MCF 10A (cell line): ENCODE measurements around the genes ZCCHC4, ANAPC4 and RBPJ.

DNA sequence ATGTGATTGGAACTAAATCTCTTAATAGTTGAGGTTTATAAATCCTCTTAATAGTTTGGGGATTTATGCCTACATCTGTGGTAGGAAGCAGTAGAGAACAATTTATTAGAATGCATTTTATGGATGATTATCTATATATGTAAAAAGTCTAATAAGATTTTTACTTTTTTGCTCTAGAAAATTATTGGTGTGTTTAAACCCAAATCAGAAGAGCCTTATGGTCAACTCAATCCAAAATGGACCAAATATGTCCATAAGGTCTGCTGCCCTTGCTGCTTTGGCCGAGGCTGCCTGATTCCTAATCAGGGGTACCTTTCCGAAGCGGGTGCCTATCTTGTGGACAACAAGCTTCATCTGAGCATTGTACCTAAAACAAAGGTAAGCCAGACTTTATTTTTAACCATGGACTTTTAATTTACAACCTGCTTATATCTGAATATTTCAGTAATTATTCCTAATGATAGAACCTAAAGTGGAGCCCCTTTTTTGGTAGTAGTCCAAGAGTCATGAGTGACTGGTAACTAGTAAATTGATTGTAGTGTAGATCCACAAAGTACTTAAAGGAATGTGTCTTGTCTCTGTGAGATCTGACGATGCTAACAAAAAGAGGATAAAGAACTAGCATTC lies 21.2 kb downstream of the PI4K2B start:
- PRO-cap, result no peak
- RRBS, result no CpG with 5 or more reads among the region's 4 CpGs

- PRO-cap, result bidirectional peak, plus-strand start at chr4:25312774, minus-strand start at chr4:25312602; bidirectional peak, plus-strand start at chr4:25313577, minus-strand start at chr4:25313329
- RRBS, result 2% methylated on average over 4 of the region's 47 CpGs
These were observed at the start of gene ZCCHC4 for GRCh38 chr4:25312257-25313415. Gene ZCCHC4 (plus strand): TSS chr4:25312774.

DNA sequence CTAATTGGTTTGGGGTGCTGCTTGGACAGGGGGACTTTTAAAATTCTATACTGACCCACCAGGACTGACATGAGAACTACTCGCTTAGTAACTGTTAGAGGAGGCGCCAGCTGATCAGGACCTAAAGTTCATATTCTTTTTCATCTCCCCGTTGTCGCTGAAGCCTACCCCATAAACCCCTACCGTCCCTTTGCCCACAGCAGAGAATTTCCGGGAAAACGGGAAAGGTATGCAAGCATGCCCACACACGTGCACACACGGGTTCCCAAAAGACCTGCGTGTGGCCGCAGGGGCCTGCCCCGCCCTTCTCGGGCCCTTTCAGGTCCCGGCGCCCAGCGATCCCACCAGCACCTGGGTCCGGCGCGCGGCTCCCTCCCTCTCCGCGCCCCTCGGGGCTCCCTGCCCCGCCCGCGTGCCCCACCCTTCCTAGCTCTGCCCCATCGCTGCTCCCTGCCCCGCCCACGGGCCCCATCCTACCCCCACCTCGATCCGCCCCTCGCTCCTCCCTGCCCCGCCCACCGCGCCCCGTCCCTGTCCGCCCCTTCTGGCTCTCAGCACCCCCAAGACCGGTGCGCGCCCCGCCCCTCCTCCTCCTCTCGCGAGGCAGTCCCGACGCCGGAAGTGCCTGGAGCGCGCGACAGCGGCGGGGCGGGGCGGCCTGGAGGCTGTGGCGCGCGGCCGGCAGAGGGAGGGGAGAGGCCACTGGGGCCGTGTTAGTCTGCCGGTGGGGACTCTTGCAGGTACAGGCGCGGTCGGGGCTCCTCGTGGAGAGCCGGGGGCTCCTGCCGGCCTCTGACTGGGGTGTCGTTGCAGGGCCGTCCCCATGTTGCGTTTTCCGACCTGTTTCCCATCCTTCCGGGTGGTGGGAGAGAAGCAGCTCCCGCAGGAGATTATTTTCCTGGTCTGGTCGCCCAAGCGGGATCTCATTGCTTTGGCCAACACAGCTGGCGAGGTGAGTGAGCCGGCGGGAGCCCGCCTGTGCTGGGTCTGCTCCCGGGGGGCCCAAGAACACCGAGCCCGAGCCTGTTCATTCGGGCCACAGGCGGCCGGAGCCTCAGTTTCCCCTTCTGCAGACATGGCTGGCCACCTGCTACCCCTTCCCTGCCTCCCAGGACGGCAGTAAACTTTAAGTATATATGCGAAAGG lies at the start of gene ANAPC4:
TSS of gene ANAPC4 (plus strand) at position 659 of the 1,146 bp plus-strand sequence.
- PRO-cap, result bidirectional peak, plus-strand start at position 316 of the sequence, minus-strand start at position 192 of the sequence; bidirectional peak, plus-strand start at position 716 of the sequence, minus-strand start at position 398 of the sequence; bidirectional peak, plus-strand start at position 955 of the sequence, minus-strand start at position 862 of the sequence
- RRBS, result 4% methylated on average over 45 of the region's 85 CpGs

- PRO-cap, result no peak
- RRBS, result no CpG with 5 or more reads among the region's 4 CpGs
These were observed 67.2 kb downstream of the ANAPC4 start for GRCh38 chr4:25444326-25444525.

- PRO-cap, result no peak
- RRBS, result no CpG with 5 or more reads among the region's 13 CpGs
These were observed 48.3 kb downstream of the SEL1L3 start for GRCh38 chr4:25814227-25815050.

DNA sequence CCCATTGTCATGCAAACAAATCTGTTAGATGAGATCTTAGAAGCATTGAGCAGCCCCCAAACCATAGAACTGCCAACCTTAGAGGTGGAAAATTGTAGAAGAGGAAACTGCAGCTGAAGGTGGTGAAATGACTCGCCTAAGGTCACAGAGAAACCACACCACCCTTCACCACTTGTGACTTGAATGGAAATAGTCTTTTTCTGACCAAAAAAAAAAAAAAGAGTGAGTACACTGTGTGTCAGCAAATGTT lies 162.1 kb downstream of the SMIM20 start:
- PRO-cap, result no peak
- RRBS, result no CpG with 5 or more reads among the region's 1 CpG

- PRO-cap, result no peak
- RRBS, result no CpG with 5 or more reads among the region's 10 CpGs
These were observed 178.9 kb upstream of the RBPJ start for GRCh38 chr4:26141596-26142625.

GRCh38 chr4:26174943-26175666 lies 145.7 kb upstream of the RBPJ start:
- PRO-cap, result no peak
- RRBS, result no CpG with 5 or more reads among the region's 11 CpGs

DNA sequence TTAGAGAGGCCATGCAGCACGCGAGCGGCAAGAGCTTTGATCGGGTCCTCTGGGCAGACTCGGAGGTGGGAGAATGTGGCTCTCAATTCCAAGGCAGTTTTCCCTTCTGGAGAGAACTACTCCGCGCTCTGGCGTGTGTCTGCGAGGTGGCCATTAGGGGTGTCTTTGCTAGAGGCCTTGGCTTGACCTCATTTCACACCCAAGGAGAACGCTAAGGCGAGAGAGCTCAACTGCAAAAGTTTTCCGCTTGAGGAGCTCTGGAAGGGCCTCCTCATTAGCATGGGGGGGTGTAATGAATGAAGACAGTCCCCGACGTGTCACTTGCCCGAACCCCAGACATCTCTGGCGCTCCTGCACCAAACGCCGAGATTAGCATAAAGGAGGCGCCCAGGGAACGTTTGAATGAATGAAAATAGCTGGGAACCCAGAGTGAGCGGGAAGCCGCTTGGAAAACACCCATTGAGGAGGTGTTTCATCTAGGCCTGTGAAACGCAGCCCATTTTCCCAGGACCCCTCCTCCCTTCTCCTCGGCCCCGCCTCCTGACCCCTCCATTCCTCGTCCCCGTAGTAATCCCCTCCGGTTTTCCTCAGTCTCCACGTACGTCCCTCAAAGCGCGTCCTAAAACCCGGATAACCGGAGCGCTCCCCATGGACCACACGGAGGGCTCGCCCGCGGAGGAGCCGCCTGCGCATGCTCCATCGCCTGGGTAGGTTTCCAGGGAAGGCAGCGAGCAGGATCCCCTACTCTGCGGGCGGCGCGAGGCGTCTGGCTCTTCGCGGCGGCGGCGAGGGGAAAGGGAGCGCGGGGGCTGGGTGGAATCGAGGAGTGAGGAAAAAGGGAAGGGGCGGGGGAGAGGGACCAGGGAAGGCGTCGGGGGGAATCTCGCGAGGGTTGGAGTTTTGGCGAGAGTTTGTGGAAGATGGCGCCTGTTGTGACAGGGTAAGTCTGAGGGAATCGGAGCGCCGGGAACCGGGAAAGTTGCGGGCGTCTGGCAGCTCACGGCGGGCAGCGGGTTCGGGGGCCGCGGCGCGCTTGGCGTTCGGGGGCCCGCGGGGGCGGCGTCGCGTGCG lies at the start of gene RBPJ:
TSS of gene RBPJ (plus strand) at position 906 of the 1,071 bp plus-strand sequence.
- PRO-cap, result bidirectional peak, plus-strand start at position 699 of the sequence, minus-strand start at position 768 of the sequence
- RRBS, result no CpG with 5 or more reads among the region's 86 CpGs

GRCh38 chr4:26341567-26342180 lies 20.9 kb downstream of the RBPJ start:
- PRO-cap, result no peak
- RRBS, result no CpG with 5 or more reads among the region's 6 CpGs

- PRO-cap, result bidirectional peak, plus-strand start at chr4:26584624, minus-strand start at chr4:26584528
- RRBS, result no CpG with 5 or more reads among the region's 18 CpGs
These were observed 470 bp downstream of the TBC1D19 start for GRCh38 chr4:26584210-26584898.

GRCh38 chr4:26694736-26695657 lies 111.1 kb downstream of the TBC1D19 start:
- PRO-cap, result no peak
- RRBS, result no CpG with 5 or more reads among the region's 13 CpGs

DNA sequence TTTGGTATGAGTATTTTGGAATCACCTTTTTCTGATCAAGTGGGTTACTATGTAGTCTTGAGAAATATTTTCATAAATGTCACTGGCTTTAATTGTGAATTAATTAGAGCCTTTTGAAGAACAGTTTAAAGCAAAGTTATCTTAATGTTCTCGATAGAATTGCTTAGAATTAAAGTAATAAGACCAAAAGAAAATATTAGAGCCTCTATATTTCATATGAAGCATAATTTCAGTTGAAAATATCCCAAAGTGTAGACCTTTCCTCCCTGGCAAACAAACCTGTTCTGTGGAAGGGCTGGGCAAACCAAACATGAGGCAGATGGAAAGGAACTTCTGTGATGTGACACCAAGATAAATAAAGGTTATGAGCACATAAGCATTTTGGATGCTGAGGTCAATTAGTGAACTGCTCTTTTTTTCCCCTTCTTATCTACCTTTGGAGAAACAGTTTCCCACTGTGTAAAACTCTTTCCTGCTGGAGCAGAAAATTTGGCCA lies 109.7 kb upstream of the STIM2 start:
- PRO-cap, result no peak
- RRBS, result no CpG with 5 or more reads among the region's 1 CpG

- PRO-cap, result no peak
- RRBS, result no CpG with 5 or more reads among the region's 10 CpGs
These were observed 57.2 kb upstream of the STIM2 start for GRCh38 chr4:26803300-26804075.

GRCh38 chr4:26992573-26993164 lies 132.0 kb downstream of the STIM2 start:
- PRO-cap, result no peak
- RRBS, result no CpG with 5 or more reads among the region's 3 CpGs

- PRO-cap, result no peak
- RRBS, result no CpG with 5 or more reads among the region's 9 CpGs
These were observed 161.9 kb downstream of the STIM2 start for GRCh38 chr4:27022535-27022917.

GRCh38 chr4:27088510-27088848 lies 227.8 kb downstream of the STIM2 start:
- PRO-cap, result no peak
- RRBS, result no CpG with 5 or more reads among the region's 5 CpGs

DNA sequence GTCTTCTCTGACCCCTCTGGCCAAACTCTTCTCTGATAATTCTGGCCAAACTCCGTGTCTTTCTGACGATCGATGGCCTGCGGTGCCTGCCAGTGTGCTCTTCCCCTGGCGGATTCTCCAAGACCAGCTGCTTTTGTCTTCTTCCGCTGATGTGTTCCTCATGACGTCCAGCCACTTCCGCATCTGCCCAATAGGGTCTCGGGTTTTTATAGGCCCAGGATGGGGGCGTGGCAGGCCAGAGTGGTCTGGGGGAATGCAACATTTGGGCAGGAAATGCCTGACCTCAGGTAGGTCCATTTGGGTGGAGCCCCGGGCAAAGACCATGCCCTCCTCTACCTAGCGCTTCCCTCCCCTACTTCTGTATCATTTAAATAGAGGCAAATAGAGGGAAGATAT lies 1542.1 kb downstream of the STIM2 start:
- PRO-cap, result no peak
- RRBS, result no CpG with 5 or more reads among the region's 12 CpGs

DNA sequence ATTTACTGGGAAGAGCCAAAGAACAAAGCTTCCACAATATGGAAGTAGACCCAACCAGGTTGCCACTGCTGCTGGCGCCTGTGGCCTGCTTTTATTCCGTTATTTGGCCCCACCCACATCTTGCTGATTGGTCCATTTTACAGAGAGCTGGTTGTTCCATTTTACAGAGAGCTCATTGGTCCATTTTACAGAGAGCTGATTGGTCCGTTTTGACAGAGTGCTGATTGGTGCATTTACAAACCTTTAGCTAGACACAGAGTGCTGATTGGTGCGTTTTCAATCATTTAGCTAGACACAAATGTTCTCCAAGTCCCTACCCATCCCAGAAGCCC lies 808.4 kb upstream of the PCDH7 start:
- PRO-cap, result no peak
- RRBS, result no CpG with 5 or more reads among the region's 4 CpGs

- PRO-cap, result no peak
- RRBS, result 3% methylated on average over 1 of the region's 16 CpGs
These were observed 1.1 kb downstream of the PCDH7 start for GRCh38 chr4:30721353-30721534.